Epidermal melanocyte (primary cell): ENCODE measurements around a stretch of chr2.

- RRBS, result no CpG with 5 or more reads among the region's 7 CpGs
Observed at GRCh38 chr2:237024933-237025576, 60.6 kb upstream of the COPS8 start.

DNA sequence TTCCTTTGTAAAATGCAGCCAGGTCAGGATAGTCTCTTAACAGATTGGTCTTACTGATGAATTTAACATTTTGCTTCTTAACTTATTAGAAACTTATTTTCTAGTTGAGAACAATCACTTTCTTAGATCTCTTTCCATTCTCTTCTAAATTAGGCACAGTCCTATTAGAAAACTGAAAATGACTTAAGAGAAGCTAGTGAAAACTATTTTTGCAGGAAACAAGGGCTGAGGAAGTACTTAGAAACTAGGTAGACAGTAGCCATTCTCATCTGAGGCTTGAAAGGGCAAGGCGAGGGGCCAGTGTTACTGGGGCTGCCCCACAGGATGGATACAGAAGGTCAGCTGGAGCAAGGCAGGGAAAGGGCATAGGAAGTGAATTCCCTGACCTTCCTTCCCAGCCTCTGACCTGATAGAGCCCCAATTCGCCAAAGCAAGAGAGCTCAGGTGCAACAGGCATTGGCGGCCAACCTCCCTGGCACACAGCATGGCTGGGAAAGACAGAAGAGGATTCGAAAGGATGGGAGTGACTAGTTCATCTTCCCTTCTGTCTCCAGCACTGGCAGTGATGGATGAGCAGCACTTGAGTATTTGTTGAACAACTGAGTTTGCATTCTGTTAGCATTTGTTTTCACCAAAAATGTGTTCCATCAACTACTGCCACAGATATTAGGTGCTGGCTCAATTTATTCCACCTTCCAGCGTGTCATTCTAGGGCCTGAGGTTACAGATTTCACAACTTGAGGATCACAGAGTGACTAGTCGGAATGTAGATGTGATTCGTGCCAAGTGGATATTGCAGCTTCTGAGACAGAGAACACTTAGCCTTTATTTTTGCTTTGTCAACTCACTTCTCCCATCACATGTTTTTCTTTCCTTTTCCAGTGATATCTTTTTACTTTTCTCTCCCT, 6.1 kb downstream of the COPS8 start:
- RRBS, result no CpG with 5 or more reads among the region's 7 CpGs

DNA sequence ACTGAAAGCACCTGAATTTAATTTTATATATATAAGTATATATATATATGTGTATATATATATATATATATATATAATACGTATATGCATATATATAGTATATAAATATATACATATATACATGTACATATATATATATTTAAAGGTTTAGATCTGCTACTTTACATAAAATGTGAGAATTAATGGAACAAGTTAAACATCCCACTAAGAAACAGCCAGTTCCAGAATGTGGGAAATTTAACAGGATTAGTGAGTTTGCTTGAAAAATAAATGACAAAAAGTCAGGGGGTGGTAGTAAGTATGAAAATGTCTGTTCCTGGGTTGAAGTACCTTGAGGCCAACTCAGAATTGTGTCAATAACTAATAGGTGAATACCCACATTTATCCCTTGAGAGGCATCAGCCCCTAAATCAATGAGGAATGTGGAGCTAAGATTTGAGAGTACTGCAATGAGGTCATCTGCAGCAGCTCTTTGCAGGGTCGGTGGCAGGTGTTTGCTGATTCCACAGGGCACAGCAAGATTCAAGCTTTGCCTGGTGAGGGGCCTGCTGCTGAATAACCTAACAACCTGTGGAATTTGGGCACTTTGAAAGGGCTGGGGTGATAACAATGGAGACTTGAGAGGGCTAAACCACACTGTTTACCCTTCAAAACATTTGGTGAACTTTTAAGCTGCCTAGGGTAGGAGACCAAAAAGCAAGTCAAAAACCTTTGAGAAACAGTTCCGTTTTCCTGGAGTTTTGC, 15.2 kb downstream of the COPS8 start:
- RRBS, result no CpG with 5 or more reads among the region's 3 CpGs

GRCh38 chr2:237190992-237191505, 105.4 kb downstream of the COPS8 start:
- RRBS, result no CpG with 5 or more reads among the region's 6 CpGs

DNA sequence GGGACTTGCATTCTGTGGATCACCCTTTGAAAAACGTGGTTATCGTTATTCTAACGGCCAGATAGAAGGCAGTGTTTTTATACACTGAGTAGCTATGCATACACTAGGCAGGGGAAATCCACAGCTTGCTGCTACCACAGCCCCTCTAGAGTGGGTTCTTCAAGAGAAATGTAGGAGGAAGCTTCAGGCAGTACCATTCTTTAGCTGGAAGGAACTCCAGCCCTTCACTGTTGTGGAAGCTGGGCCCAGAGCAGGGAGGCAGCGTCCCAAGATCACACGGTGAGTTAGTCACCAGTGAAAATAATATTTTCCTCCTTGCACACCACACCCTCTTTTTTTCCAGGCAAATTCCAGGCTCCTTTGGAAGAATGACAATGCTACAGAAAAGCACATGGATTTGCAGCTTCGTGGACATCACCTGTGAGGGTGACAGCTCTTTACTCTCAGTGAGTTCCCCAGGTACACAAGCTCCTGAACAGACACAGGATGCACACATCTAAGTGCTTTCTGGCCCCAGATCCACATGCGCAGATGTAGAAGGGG, 157.1 kb downstream of the COL6A3 start:
- RRBS, result no CpG with 5 or more reads among the region's 7 CpGs

DNA sequence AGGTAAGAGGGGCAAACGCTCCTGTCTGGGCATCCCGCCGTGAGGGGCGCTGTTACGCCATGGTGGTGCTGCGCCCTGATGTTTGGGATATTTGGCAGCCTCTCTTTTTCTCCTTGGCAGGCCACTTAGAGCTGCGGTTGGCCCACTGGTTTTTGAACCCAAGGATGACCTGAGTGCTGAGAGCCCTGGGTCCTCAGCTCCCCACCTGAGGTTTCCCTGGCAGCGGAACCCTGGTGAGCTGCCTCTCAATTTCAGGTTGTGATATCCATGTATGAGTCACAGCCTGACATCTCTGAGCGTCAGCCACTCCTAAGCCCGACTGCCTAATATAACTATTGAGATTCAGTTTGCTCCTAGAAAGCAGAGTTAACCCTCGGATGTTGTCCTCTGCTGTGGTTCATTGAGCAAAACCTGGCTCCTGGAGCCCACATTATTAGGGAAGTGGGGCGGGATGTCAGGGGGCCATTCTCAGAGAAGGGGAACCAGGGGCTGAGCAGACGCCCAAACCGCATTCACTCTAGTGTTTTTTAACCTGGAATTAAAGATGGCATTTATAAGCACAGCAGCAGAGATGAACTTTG, 103.2 kb downstream of the COL6A3 start:
- RRBS, result no CpG with 5 or more reads among the region's 14 CpGs

- RRBS, result no CpG with 5 or more reads among the region's 10 CpGs
Observed at GRCh38 chr2:237327126-237327729, 86.7 kb downstream of the COL6A3 start.

DNA sequence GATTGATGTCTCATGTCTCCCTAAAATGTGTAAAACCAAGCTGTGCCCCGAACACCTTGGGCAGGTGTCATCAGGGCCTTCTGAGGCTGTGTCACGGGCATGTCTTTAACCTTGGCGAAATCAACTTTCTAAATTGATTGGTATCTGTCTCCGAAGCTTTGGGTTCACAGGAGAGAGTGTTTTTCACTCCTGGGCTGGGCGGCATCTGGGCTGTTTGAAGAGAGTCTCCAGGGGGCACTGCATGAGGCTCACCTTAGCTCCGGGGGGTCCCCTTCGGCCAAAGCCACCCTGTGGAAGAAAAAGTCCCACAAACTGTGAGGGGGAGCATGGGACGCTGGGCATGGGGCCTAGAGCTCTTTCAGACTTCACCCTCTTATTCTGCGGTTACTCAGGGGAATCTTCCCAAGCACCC, 59.3 kb downstream of the COL6A3 start:
- RRBS, result no CpG with 5 or more reads among the region's 9 CpGs

DNA sequence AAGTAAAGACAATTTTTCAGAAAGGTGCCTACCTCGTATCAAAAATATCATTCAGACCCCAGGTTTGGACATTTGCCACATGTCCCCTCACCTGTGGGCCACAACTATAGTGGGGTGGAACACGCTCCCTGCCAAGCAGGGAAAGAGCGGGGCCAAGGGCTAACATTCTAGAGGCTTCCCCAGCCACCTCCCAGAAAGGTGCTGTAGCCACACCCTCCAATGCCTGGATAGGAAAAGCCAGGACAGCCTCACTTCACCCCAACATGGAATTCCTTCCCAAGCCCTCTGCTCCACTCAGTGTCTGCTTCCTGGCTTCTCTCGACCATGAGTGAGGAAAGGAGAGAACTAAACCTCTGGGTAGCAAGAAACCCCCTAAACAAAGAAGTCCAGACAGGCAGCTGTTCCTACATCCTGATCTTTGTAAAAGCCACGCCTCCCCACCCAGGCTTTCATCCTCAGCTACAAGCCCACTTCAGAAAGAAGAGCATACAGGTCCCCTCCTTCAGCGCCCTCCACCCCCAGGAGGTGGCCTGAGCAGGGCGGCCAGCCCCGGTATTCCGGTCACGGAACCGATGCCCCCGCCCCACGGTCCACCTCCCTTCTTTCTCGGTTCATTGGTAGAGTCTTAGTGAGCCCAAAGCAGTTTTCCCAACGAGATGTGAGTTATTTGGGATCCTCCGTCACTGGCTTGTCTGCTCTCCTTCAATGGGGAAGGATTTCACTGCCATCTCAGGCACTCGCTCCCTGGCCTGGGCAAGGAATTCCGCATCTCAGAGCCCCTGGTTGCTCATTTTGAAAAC, 2.0 kb downstream of the COL6A3 start:
- RRBS, result no CpG with 5 or more reads among the region's 18 CpGs

- RRBS, result 48% methylated on average over 2 of the region's 8 CpGs
Observed at GRCh38 chr2:237412530-237412981, 1.4 kb downstream of the COL6A3 start.

DNA sequence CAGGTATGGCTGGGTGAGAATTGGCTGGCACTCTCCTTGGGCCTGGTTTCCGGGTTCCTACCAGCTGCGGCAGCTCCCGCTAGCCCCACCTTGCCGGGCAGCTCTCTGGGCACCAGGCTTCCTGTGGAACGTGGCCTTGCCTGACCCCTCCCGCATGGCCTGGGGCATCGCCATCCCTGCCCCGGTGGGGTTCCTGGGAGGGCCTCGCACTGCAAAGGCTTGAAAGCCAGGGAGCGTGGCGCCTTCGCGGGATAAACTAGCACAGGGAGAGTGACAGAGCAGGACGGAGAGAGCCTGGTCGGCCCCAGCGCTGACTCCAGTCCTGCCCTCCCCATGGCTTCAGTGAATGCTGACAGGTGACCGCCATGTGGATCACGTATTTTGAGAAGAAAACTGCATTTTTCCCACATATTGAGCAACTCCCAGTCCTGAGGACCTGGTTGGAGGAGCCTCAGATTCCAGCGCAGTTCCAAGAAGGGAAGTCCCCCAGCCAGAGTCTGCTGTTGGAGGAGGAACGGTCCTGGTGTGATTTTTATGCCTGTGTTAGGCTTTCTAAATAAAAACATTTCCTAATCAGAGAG, 32.2 kb upstream of the COL6A3 start:
- RRBS, result 90% methylated on average over 7 of the region's 20 CpGs

GRCh38 chr2:237675382-237675902, 48.1 kb downstream of the LRRFIP1 start:
- RRBS, result no CpG with 5 or more reads among the region's 5 CpGs

GRCh38 chr2:237698129-237698494, 70.7 kb downstream of the LRRFIP1 start:
- RRBS, result no CpG with 5 or more reads among the region's 3 CpGs

DNA sequence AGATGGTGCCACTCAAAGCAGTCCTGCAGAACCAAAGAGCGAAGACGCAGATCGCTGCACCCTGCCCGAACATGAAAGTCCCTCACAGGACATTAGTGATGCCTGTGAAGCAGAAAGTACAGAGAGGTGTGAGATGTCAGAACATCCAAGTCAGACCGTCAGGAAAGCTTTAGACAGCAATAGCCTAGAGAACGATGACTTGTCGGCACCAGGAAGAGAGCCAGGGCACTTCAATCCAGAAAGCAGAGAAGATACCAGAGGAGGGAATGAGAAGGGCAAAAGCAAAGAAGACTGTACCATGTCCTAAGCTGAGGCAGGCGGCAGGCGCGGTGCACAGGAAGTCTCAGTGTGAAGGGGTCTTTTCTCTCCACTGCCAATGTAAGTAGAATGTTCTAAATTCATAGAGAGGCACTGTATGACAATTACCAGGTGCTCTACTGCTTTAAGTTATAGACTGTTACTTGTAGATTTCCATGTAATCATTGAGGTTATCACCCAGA, 34.7 kb upstream of the RBM44 start:
- RRBS, result no CpG with 5 or more reads among the region's 10 CpGs

DNA sequence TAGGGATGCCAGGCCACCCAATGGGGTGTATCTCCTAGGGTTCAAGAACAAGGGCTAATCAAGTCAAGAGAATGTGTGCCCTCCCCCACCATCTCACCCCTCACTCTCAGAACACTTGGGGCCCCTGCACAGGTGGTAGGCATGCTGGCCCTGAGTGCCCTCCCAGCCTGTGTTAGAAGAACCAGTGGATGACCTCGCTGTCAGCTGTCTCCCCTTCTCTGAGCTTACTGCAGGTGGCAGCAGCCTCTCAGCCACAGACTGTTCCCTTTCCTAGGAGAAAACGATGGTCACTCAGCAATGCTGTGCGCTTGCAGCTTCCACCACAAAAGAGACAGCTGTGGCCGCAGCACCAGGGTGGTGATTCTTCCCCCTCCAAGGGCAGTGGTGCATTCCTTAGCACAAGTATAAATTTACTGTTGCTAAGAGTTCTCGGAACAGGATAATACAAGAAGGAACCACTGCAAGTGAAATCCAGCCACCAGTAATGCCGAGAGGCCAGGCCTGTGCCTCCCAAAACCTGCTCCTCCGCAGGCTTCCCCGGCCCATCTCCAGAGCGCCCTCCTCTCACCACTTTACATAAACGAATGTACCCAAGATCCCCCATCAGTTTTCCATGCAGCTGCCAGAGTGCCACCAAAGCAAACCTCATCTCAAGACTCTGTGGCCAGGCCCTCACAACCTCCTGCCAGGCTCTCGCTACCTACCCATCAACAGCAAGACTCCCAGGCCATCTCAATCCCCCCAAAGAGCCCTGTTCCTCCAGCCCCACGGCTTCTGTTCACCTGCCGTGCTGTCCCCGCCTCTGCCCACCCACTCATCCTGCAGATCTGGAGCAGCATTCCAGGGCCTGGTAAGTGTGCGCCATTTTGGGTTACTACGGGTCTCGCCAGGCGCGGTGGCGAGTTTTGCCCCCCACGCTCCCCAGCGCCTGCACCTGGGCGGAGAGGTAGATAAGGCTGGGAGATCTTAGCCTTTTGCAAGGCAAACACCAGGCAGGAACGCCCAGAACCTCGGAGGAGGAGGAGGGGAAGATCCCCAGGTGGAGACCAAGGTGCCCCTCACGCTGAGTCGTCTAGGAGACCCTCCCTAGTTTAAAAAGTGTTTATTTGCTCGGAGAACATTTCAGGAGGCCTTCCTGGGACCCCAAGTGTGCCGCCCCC, 765 bp upstream of the RAMP1 start:
- RRBS, result no CpG with 5 or more reads among the region's 29 CpGs

DNA sequence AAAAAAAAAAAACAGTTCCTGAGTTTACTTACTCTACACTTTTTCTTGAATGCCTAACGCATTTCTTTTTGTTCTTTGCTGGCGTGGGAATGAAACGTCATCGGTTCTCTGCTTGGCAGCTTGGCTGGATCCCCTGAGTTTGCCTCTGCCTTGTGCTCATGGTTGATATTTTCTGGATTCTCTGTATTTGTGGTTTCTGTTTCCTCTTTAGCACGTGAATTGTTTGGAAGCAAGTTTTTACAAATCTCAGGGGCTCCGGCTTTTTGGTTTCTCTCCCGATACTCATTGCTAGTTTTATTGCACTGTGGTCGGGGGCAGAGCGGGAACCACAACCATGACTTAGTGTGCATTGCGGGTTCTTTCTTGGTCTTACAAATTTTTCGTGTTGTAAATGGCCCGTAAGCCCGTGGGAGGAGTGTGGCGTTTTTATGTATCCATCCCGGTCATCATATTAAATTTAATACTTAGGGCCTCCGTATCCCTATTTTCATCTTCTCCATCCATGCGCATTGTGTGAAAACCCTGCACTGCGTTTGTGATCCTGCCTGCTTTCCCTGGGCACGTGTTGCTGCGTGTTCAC, 9.3 kb downstream of the RAMP1 start:
- RRBS, result no CpG with 5 or more reads among the region's 20 CpGs

DNA sequence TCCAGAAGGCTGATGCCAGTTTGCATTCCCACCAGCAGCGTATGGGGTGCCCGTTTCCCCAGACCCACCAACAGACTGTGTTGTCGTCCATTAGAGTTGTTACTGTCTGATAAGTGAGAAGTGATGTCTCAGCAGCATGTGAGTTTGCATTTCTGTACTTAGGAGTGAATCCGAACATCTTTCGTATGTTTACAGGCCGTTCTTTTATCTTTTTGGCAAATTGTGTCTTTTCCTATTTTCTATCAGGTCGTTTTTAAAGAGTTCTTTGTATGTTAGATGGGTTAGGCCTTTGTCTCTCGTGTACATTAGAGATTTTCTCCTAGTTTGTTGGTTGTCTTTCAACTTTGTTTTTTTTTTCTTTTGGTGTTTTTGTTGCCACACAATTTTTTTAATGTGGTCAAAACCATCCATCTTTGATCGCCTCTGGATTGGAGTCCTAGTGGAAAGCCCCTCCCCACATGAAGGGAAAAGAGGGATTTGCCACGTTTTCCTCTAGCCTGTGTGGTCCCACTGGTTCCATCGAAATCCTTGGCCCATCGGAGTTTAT, 22.2 kb downstream of the RAMP1 start:
- RRBS, result no CpG with 5 or more reads among the region's 12 CpGs

DNA sequence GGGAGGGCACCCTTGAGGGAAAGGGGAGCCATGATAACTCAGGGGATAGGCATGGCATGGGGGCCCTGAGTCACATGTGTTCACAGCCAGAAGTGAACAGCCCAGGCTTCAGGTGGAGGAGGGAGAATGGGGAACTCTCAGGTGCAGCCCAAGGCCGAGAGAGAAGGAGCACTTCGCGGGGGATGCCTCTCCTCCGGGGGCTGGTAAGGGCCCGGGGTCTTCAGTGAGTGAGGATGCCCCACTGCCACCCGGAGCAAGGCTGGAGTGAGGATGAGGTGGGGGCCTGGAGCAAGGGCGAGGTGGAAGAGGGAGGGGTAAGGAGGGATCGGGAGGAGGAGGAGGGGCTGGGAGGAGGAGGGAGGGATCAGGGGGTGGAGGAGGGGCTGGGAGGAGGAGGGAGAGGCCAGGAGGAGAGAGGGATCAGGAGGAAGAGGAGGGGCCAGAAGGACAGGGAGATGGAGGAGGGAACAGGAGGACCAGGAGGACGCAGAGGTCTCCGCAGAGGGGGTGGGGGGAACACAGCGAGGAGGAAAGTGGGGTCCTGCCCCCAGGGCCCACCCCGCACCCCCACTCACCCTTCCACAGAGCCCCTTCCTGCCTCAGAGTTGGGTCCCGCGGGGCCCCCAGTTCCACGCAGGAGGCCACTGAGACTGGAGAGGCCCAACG, 42.7 kb downstream of the RAMP1 start:
- RRBS, result 87% methylated on average over 1 of the region's 16 CpGs

DNA sequence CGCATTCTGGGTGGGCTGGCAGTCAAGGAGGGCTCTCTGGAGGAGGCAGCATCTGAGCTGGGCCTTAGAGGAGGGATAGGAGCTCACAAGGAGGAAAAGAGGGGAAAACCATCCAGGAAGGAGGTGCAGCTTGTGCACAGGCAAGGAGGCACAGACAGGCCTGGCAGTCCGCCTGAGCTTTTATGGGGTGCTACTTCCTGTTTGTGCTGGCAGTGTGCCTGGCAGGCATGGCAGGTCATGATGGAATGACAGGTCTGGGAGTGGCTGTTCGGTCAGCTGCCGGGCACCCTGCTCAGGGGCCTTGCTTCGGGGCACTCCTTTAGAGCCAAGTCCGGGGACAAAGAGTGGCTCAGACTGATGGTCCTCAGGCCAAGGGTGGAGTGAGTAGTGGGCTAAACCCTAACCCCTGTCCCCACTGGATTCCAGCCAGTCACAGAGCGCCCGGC, 3.4 kb downstream of the KLHL30 start:
- RRBS, result 38% methylated on average over 3 of the region's 8 CpGs

GRCh38 chr2:238169245-238169703, 10.5 kb downstream of the ERFE start:
- RRBS, result no CpG with 5 or more reads among the region's 4 CpGs